Smooth muscle cell (in vitro differentiated cells): Measurements from ENCODE around the genes MRO, ME2 and DCC.

DNA sequence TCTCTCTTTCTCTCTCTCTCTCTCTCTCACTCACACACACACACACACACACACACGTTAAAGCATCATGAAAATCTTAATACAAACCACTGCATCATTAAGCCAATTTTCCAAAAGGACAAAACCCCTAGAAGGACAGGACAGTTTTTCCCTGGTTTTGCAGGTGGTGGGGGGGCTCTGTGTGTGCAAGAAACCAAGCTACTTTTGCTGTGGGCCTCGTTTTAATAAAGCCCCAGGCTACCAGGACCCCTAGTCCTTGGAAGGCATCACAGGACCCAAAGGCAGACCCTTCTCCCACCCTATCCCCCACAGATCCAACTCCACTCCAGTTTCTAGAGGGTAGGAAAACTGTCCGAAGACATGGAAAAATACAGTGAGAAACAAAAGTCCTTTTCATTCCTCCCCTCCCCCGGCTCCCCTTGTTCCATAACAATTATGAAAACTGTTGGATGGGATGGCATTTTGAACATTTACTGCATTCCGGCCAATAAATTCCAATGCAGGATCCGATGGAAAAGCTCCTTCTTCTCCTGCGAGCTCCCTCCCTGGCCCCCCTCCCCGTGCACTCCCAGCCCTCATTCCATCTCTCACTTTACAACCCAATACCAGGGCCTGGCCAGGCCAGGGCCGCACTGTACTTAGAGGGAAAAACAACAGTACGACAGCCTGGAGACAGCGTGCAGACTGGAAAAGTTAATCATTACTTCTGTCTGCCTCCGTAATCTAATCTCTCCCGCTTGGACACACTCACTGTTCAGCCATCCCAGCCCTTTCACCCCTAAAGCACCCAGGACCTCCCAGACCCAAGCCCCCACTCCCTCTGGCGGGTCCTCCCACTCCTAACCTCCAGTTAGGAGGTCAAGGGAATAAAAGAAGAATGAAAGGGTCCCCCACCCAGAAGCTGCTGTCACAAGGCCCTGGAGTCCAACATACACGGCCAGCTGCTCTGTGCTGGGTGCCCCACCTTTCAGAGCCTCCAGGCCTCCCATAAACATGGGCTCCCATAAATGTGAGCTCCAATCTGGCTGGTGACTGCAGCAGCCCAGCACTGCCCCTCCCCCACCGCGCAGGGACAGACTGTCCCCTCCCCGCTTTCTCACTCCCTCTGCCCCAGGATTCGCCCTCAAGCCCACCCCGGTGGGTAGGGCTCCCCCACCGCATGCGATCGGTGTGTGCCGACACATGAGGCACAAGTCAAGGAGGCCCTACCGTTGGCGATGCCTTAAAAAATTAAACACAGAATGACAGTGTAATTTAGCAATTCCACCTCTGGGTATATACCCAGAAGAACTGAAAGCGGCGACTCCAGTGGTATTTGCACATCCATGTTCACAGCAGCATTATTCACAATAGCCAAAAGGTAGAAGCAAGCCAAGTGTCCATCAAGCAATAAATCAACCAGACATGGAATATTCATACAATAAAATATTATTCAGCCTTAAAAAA is 20.7 kb downstream of the SMAD7 start:
- RAMPAGE, long total RNA: no peak

DNA sequence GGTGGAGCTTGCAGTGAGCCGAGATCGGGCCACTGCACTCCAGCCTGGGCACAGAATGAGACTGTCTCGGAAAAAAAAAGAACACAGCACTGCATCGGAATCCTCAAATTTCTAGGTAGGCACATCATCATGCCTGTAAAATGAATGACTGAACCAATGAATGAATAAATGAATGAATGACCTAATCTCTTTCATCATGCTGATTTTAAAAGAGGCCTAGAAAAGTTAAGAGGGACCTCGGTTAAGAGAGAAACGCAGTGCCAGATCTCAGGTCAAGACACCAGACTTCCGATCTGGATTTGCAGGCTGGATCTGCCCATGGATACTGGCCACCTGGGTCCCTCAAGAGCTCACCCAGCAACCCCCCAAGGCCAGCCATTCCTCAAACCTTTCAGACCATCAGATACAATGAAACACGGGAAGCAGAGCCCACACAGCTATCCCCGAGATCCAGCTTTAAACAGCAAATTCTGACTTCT is 5.3 kb downstream of the SMAD7 start:
- RAMPAGE, long total RNA: no peak

DNA sequence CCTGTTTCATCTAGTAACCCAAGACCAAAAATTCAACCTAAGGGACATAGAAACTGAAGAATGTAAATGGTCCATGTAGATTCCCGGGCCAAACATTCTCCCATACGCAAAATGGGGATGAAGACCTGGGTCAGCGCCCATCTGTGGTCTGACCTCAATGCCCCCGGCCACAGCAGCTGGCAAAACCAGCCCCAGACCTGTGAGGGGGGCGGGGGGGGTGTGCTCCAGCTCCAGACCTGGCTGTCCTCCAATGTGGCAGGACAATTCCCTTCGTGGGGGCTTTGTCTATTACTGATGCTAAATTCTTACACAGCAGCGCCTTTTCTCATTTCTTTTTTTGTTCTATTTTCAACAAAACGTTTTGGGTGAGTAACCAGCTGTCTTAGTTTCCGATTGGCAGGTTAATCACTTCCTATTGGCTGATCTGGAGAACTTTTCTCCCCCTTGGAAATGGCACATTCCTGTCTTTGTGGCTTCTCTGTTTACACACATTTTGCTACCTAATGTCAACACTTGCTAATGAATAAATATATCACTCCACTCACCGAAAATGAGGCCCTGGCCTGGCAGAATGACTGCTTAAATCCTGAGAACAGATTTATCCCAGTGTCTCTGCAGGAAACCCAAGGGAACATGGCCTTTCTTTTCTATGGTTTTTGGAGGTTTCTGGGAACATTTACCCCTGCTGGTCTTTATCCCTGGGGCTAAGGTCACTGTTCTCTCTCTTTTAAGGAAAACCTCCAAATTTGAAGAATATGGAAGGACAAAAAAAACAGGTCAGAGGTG is 4.4 kb downstream of the SMAD7 start:
- RAMPAGE, long total RNA: no peak

DNA sequence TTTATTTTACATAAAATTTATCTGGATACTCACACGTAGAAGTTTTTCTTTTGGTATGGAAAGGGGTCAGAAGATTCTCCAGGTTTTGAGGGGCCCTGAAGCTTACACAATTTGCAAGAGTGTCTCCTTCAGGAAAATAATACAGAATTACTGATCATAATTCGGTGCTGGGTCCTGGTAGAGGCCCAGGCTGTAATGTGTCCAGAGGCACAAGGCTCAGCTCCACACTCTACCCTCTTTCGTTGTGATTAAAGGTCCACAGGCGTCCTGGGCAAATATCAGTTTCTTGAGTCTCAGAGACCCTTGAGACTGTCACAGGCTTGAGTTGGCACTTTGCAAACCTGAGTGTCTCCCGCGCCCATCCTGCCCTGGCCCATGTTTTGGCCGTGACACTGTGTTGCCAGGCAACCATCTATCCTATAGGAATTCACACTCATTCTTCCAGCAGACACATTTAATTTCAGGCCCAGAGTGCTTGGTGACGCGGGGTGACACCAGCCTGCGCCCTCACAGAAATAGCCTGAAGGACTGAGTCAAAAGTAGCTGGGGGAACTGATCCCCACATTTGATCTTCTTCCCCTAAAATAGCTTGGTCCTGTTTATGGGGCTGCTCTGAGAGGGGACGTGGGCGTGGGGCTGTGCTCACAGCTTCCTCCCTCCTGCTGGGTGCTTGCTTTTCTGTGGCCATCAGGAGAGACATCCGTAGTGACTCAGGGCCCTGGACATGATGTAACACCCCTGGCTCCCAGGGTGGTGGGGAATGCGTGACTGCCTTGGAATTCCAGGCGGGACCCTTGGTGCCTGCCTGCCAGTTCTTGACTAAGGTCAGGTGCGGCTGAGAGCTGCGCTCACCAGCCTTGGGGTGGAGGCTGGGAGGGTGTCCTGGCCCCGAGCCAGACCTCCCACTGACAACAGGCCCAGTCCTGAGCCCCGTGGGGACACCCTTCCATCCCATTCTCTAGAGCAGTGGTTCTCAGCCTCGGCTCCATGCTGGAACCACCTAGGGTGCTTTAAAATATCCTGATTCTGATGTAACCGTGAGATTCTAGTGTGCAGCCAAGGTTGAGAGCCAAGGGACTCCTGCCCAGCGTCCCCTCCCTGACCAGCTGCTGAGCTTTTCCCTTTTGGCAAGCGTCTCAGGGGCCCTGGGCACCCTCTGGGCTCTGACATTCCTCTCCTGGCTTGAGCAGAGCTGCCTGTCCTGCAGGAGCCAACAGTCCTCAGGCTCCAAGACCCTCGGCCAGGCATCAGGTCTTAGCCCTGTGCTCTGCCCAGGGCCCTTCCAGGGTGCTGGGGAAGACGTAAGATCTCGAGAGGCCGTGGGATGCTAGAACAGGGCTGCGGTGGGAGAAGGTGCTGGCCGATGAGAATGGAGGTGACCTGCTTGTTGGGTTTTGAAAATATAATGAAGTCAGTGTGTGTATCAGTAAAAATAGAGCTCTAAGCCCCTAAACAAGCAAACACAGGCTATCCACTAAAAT is 47.4 kb upstream of the SMAD7 start:
- RAMPAGE, long total RNA: start-site peak on the minus strand centred at position 333 of the sequence, 44 bp wide, 44 and 20 reads in 2 replicates

DNA sequence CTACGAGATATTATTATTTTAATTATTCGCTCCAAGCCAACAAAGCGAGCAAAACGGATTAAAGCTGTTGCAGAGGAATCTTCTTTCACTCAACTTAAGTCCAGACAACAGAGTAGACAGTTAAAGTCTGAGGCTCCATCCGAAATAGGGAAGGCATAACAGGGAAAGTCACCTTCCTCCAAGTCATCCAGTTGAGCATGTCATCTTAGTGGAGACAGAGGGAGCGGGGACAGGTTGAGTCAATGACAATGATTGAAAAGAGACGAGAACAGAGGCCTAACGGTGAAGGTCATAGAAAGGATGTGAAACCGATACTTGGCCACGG is 492 bp downstream of the C18orf32 start:
- RAMPAGE, long total RNA: no peak

- RAMPAGE, long total RNA: no peak
Observed at GRCh38 chr18:49499010-49499636, 6.9 kb upstream of the RPL17 start.

DNA sequence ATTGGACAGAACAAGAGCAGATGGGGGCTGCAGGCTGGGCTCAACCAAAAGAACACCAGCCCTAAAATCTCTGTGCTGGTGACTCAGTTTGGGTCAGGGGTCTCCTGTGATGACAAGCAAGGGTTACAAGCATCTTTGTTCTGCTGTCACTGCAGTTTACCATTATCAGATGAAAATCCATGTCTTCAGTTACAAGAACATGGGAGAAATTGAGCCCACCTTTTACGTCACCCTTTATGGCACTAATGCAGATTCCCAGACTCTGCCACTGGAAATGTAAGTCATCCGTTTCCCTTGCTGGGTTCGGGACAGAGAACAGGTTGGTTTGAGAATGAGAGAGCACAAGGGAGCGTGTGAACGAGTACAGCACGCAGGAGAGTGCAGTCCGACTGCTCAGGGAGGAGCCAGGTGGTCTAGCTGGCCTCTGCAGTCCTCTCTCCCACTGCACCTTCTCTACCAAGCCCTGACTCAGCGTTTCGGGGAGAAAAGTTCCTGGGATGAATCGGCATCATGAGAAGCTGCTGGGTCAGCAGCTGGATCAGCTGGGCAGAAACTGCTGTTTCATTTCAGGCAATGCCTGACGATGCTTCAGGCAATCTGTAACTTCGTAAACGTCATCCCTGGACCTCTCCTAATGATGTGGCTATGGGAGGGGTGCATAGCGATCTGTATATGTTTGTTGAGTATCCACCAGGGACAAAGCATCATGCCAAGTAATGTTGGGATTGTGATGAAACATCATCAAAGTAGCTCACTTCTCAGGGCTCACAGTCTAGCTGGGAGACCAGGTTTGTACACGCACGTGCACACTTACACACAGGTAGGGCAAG is 20.6 kb downstream of the LIPG start:
- RAMPAGE, long total RNA: no peak

GRCh38 chr18:49832247-49832708 is 18.9 kb upstream of the ACAA2 start:
- RAMPAGE, long total RNA: no peak

DNA sequence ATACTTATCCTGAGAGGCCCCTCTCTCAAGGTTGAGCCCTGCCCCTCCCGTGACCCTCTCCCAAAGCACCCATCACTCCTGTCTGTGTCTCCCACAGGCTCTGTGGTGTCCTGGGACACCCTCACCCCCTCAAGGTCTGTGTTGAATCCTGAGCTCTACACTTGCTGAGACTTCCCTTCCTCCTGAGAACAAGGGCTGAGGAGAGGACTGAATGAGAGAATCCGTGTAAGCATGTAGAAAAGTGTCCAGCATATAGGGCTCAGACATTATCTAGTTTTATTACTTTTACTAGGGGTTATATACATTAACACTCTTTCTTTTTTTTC is 125.5 kb upstream of the ACAA2 start:
- RAMPAGE, long total RNA: no peak

- RAMPAGE, long total RNA: no peak
Observed at GRCh38 chr18:50401966-50402524, 27.2 kb downstream of the SKA1 start.

GRCh38 chr18:50425118-50425761 is 50.4 kb downstream of the SKA1 start:
- RAMPAGE, long total RNA: no peak

DNA sequence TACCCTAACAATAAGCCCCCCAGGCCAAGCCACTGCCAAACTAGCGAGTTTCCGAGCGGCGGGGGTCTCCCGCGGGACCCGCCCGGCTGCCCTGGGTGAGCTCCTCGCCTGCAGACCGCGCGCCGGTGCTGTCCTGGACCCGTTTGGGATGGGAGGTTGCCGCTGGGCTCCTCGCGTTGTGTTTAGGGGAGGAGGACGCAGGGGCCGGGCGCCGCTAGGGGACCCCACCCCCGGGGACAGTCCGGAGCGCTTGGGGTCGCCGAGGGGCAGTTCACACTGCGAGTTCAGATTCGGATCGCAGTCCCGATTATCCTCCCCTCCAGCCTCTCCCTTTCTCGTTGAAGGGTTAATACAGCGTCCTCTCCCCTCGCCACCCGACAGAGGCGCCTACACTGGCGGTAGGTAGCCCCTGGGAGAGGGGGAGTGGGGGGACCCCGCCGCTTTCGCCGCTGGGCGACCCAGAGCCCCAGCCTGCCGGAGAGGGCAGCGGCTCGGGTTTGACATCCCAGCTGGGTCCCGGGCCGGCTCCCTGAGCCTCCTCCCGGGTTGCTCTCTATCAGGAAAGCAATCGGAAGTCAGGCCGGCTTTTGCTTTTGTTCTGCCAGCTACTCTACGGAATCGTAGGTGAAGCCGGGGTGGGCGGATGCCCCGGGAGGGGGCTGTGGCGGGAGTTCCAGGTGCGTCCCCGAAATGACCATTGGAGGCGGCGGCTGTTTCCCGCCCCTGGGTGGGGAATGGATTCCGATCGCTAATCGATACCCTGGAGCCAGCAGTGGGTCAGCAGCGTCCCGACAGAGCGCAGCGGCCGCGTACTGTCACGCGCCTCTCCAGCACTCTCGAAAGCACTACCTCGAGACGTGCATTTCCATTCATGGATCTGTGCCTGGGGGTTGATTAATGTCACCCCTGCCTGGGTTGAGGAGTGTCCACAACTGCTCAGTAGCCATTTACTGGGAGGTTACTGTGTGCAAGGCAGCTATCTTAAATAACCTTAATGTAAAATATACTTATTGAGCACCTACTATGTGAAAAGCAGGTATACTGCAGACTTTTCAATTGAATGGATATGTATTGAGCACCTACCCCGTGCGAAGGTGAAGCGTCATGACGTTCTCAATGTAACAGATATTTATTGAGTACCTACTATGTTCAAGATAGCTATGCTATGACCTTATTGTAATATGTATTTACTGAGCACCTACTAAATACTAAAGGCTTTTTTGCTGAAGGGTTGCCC is 893 bp downstream of the MAPK4 start:
- RAMPAGE, long total RNA: no peak

DNA sequence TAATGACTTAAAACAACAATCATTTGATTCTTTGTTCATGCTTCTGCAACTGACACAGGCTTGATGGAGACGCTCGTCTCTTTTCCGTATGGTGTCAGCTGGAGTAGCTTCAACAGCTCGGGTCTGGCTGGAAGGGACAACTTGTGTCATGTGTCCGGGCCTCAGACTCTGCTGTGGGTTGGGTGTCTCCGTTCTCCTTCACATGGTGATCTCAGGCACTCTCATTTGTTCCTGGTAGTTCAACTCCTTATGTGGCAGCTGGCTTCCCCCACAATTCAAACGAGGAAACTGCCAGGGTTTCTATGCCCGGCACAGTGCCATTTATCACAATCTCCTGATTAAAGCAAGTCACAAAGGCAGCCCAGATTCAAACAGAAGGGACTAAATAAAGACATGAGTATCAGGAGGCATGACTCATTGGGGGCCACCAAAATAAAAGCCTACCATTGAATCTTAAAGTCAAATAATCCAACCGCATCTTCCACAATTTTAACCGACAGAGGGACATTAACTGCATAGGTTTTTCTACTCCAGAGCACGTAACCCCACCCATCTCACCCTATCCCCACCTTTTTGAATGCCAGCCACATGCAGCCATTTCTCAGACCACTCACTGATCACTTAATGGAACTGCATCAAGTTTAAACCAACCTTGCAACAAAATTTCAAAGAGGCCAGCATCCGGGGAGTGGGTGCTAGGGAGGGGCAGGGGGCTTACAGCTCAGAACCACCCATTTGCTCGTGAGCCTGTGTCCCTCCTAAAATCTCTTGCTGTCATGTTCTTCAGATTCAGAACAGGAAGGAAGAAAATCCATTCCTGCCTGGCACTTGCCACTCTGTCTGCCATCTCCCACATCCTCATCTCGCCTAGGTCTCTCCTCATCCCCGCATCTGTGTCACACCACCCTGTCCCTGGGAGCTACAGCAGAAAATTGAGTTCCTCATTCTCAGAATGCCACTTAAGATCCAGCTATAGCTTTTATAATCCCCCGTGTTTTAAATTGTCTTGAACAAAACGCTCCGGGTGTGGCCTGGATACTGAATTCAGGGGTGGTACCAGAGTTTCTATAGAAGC is 22.4 kb downstream of the MRO start:
- RAMPAGE, long total RNA: no peak

- RAMPAGE, long total RNA: no peak
Observed at GRCh38 chr18:50819185-50820441, at the start of gene MRO. MRO (minus strand) TSS chr18:50820016.

- RAMPAGE, long total RNA: no peak
Observed at GRCh38 chr18:50825117-50825883, 5.5 kb upstream of the MRO start.

- RAMPAGE, long total RNA: no peak
Observed at GRCh38 chr18:50878317-50879269, at the start of gene ME2. ME2 (plus strand) TSS chr18:50879118.

DNA sequence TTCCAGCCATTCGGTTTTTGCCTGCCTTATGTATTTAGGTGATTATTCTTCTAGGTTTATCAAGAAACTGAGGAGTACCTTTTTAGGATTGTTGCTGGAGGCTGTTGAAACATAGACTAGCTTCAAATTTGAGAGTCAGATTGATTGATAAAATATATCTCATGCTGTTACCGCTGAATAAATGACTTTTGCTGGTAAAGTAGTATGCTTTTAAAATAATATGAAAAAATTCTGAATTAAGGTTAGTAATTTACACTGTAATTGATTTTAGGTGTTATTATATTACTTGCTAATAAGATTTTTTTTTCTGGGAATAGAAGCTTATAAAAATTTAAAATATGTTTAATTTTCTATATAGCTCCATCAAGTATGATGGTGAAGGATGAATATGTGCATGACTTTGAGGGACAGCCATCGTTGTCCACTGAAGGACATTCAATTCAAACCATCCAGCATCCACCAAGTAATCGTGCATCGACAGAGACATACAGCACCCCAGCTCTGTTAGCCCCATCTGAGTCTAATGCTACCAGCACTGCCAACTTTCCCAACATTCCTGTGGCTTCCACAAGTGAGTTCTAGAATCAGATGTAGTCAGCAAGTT is 24.5 kb downstream of the SMAD4 start:
- RAMPAGE, long total RNA: no peak

- RAMPAGE, long total RNA: no peak
Observed at GRCh38 chr18:51141583-51141994, 55.9 kb downstream of the MEX3C start.

DNA sequence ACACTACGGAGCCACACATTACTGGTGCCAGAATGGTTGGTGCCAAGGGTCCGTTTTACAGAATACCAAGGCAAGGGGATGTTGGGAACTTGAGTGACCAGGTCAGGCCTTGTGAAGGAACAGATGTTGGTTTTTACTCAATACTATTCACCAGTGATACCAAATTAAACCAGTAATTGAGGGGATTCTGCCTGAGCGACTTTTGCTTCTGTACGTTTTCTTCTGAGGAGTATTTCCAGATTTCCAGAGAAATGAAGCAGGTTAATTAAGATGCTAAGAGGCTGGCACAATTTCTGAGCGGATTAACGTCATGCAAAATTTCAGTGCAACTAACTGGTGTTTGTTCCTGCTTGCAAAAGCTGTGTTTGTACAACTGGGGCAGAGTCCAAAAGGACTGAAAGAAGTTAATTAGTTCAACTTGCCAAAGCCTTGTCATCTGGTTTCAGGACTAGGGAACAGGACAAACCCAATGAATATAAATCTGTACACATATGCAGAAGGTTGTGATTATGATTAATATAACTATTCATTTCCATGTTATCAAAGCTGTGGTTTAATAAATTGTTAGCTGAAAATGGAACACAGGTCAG is 432.1 kb upstream of the DCC start:
- RAMPAGE, long total RNA: no peak

DNA sequence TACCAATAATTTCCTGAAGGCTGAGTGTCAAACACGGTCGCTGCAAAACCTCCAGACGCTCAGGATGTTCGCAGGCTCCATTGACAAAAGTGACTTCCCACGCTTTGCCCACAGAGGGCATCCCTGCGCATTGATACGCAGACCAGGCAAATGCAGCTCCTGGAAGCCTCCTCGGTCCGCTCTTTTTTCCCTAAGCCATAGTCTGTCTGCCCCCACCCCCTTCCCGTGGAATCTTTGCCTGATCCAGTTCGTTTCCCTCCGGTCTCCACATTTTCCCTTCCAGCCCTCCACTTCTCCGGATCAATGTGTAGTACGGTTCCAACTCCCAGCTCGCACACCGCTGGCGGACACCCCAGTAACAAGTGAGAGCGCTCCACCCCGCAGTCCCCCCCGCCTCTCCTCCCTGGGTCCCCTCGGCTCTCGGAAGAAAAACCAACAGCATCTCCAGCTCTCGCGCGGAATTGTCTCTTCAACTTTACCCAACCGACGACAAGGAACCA is at the start of gene DCC:
DCC (plus strand) TSS at position 333 of the 500 bp plus-strand sequence.
- RAMPAGE, long total RNA: no peak